Retinal pigment epithelial cell (primary cell): ENCODE measurements around a stretch of chr1.

DNA sequence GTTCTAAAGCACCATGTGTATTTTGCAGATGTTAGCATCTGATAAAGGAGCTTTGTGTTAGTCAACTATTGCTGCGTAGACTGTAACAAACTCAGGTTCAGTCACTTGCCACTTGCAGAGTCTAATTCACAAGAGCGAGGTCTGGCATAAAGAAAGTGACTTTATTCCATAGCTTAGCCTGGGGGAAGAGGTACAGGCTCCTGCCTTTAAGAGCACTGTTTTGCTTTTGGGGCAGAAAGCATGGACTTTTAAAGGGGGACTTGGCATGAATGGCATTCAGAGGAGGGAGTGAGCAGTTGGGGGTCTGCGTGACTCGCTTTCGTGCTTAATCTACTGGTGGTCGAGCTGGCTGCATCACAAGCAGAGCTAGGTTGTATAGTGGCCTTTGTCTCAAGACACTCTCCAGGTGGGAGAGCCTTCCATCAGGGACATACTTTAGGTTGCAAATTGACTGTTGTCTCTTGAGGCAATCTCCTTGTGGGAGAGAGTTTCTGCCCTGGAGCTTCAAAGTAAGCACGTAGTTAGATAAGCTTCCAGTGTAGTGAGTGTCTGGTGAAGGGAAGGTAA is 93.8 kb downstream of the C1orf21 start:
- RRBS: no CpG with 5 or more reads among the region's 7 CpGs

GRCh38 chr1:184838615-184839177 is 84.0 kb upstream of the EDEM3 start:
- RRBS: no CpG with 5 or more reads among the region's 2 CpGs

DNA sequence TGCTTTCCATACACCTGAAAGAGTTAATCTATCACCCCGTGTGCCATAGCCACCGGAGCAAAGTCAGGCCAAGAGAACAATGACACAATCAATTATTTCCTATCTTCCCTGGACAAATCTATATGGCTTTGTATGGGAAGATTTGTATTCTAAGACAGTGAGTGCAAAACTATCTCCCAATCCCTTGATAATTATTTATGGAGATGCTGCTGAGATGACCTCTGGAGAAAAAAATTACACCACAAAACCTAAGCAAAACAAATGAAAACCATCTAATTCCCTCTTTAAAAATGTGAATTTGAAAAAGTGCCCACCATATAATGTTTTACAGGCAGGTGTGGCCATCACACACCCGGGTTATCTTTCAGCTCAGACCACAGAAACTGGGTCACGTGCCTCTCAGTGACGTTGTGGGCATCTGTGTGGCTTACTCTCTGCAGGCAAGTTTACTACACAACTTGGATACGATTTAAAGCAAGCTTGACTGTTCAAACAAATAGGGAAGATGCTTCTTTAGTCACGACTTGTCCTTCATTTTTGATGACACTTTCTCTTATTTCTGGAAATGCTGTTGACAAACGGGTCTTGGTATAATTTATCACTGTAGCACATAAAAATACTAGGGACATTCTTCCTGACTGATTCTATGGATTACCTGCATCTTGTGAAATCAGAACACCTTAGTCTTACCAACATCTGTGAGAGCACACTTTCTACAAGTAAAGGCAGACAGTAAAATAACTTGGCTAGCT is 89.0 kb upstream of the EDEM3 start:
- RRBS: no CpG with 5 or more reads among the region's 8 CpGs

DNA sequence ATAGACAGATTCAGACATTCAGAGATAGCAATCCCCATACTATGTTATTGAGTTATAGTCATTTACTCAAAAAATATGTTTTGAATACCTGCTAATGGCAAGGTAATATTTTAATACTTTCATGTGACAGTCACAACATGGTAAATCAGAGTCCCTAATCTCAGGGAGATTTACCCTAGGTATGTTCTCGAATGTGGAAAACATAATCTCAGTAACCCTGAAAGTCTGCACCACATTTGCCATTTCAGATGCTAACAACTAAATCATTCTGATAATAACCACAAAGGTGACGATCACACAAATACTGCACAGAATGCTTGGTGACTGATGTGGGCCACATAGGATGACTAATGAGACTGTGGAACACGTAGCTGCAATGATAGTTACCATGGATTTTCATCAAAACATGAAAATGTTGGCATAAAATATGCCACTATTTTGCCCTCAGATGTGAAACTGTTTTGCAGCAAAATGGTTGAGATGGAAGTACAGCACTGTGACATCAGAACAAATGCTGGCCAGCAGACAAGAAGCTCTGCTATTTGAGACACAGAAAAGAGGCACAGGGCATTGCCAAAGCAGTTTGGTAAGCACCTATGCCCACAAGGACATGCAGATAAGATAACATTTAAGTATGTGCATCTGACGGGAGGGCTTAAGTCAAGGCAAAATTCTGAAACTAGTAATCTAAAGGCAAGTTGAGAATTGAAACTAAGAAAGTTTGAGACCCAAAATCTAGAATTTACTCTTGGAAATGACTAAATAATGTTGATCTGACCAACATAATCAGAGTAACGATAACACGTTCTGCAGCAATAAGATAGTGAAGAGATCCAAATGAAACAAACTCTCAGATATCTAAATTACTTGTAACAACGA is 83.8 kb downstream of the NIBAN1 start:
- RRBS: no CpG with 5 or more reads among the region's 7 CpGs

DNA sequence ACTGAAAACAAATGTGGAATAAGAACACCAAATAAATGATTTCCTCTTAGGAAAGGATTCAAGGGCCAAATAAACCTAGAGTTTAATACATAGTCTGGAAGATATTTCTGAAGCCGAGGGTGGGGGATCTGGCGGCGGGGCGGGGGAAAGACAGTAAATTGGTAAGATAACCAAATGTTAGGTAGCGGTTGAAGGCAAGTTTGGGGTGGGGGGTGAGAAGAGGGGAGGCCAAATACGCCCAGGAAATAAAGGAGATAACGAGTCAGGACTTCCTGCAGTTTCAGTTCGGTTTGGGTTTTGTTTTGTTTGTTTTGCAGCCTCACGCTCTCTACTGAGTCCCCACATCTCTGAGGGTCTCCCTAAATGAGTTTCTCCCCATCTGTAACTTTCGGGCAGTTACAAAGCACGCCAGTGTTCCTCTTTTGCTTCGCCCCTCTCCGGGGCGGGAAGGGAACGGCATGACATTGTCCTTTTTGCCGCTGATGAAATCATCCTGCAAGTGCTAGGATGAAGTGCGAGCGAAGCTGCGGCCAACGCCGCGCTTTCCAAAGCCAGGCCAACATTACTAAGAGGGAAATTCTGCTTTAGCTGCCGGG is 907 bp downstream of the NIBAN1 start:
- RRBS: no CpG with 5 or more reads among the region's 23 CpGs

DNA sequence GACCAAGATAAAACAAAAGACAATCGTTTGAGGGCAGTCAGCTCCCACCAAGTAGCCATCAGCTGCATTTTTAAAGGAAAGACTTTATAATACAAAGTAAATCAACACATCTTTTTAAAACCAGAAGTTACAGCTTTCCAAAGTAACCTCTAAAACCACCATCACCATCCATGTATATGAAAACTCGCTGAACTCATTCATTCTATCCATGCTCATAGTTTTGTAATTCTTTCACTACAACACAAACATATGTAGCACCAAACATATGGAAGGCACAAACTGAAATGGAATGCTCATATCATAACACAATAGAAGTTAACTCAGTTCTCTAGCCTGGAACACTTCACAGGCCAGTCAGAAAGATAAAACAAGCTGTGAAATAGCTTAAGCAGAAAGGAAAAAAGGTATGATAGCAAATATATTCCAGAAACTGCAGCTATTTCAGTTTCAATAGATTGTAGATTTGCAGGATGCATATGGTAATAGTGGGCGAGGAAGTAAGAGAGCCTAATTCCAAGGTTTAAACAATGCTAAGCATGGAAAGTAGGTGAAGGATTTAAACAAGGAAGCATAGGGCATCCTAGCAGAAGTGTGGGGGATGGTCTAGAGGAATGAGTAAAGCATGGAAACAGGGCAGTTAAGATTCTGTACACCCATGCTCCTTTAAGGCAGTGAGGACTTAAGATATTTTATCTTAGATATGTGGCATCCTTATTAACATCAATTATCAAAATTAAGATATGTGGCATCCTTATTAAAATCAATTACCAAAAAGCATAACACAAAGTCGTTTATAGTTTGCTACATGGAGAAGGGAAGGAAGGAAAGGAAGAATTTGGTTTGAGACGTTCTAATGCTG is 2.8 kb downstream of the IVNS1ABP start:
- RRBS: no CpG with 5 or more reads among the region's 5 CpGs

DNA sequence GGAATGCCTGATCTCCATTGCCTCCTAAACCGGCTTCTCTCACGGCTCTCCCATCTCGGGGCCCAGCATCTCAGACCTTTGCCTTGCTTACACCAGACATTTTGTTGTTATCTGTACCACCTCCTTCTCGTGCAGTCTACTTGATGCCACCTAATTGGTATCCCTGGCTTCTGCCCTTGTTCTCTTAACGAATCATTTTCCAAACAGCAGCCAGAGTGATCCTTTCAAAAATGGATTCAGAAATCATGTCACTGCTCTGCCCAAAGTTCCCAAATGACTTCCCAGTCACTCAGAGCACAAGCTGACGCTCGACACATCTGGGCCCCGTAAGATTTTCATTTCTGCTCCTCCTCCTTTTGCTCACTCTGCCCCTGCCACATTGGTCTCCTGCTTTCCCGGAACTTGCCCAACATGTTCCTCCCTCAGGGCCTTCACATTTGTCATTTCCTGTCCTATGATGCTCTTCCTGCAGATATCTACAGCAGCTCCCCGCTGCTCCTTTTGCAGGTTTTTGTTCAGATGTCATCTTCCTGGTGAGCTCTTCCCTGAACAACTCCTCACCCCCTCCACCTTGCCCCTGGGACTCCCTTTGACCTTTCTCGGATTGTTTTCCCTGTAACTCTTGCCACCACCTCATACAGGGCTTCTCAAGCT is 58.4 kb upstream of the IVNS1ABP start:
- RRBS: no CpG with 5 or more reads among the region's 11 CpGs

GRCh38 chr1:185559801-185560435 is 174.3 kb upstream of the HMCN1 start:
- RRBS: no CpG with 5 or more reads among the region's 2 CpGs

DNA sequence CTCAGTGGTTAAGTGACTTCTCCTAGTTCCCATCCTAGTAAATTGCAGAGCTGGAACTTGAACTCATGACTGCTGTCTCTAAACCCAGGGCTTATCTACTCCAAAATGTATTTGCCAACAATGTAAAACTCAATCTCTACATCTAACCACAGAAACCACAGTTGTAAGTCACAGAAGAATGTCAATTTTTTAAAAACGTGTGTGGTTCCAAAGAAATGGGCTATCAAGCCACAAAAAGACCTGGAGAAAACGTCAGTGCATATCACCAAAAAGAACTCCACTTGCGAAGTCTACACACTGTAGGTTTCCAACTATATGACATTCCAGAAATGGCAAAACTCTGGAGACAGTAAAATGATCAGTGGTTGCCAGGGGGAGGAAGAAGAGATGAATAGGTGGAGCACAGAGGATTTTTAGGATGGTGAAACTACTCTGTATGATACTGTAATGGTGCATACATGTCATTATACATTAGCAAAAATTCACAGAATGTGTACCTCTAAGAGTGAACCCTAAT is 172.5 kb upstream of the HMCN1 start:
- RRBS: no CpG with 5 or more reads among the region's 3 CpGs

- RRBS: no CpG with 5 or more reads among the region's 2 CpGs
These were observed 165.8 kb upstream of the HMCN1 start for GRCh38 chr1:185568335-185568850.

DNA sequence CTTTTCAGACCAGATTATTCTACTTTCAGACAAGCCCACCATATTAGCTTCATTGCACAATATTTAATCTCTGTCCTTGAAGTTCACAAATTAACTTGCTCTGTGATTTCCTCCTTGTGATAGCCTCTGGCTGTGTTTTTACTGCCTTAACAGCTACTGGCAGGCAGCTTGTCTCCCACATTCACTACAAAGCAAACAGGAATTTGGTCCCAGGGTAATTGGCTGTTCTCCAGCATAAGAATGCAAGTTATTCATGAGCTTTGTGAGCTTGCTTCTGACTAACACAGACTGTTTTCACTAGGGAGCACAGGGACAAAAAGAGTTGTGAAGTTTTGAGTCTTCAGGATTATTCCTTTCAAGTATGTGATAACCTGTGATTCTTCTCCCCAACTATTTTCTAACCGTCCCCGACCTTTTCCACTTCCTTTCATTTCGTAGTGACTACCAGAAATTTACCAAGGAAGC is 87.9 kb upstream of the HMCN1 start:
- RRBS: no CpG with 5 or more reads among the region's 3 CpGs

- RRBS: no CpG with 5 or more reads among the region's 1 CpG
These were observed 31.2 kb downstream of the PRG4 start for GRCh38 chr1:186327220-186327761.

DNA sequence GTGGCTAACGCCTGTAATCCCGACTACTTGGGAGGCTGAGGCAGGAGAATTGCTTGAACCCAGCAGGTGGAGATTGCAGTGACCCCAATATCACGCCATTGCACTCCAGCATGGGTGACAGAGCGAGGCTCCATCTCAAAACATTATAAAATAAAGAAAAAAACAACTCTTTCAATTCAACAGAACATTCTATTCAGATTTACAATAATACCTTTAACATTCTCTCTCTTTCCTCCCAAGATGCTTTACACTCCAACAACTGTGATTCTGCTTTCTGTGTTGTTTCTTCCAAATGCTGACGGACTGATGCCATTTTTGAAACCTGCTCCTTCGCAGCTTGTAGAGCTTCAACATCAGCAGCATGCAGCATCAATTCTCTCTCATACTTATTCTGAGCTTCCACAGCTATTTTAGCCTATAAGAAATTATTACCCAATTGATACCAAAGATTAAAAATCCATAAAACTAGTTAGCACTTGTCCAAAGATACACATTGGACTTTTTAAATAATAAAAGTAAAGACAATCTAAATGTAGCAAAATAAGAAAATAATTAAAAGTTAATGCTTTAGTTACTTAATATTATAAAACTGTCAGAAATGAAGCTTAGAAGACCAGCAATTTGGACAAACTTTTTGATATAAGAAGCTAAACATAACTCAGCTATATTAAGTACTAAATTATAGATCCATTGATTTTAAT is 30.7 kb downstream of the TPR start:
- RRBS: no CpG with 5 or more reads among the region's 6 CpGs

DNA sequence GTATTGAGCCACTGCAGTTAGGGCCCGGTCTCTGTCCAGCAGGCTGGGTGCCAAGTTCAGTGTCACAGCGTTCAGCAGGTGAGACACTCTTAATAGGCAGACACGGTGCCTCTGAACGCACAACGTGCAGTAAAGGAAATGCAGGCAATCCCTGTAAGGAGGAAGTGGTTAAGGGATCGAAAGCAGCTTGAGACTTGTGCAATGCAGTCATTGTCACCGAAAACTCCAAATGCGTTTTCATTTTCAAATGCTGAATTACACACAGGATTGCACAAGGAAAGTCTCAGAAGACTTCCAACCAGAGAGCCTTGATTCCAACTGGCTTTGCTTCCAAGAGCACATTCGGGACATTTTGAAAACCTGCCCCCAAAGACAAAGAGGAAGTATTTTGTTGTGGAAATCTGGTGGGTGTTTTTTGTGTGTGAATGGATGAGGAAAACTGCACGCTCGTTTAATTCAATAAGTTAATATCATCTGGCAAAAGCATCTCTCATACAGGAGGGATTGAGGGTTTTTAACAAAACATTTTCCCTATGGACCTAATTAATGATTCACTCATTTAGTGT is 61.7 kb downstream of the PTGS2 start:
- RRBS: no CpG with 5 or more reads among the region's 11 CpGs

DNA sequence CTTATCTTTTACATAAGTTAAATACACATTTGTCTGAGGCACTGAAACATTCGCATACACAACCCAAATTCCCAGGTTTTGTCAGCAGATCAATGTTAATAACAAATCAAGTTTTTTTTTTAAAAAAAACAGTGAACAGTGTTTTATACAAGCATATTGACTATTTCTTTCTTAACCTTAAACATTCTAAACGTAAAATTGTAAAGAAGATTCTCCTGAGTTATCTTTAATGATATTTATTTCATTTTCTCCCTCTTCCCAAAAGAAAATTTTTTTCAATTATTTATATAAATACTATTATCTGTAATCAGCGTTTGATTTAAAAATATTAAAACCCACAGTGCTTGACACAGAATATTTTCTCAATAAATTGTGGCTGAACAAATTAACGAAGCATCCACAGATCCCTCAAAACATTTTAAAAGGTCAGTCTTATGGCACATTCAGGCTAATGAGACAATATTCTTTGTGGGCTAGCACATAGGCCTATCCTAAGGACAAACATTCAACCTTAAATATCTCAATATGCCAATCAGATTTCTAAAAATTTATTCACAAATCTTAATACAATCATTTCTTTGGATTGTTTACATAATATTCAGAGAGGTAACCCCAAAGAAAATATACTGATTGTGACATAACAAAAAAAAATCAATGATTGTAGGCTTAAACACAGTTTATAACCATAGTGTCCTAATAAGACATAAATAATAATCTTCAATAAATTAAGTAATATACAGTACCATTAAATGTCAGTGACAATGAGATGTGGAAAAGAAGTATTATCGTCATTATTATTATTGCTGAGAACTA is 8.1 kb downstream of the PTGS2 start:
- RRBS: no CpG with 5 or more reads among the region's 5 CpGs

DNA sequence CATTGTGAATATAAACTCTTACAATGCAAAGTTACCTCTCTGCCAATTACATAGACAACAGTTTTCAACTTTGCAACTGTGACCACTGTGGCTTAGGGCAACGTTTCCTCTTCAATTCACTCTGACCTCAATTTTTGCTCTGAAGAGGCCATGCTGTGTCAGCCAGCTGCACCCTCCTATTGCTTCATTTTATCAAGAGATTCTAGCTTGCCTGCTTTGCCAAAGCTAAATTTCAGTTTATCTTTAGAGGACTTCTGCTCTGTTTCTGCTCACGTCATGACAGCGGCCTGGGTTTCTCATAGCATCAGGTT is 154.5 kb downstream of the PLA2G4A start:
- RRBS: no CpG with 5 or more reads among the region's 3 CpGs

GRCh38 chr1:190478052-190479202 is 763 bp upstream of the BRINP3 start:
- RRBS: no CpG with 5 or more reads among the region's 45 CpGs

DNA sequence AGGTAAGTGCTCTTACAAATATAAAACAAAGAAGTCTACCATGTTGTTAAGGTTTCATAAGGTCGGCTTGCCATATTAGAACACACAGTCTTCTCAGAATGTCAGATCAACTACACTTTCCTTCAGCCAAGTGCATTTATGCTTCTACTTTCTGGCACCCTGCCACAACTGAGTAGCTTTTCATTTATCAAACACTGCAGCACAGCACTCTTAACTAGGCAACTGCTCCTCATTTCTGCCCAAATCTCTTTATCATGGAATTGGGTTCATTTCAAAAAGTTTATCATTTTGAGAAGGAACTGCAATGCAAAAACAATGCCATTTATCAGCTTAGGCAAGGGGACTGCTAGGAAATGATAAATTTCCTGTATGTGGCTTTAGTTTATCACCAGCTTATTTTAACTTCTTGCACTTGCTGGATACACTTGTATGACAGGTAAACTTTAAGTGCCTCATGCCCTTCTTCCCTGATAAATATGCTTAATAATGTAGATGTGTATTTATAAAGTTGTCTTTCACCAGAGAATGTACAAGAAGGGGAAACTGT is 334.5 kb upstream of the RGS18 start:
- RRBS: no CpG with 5 or more reads among the region's 1 CpG